ENCODE measurements around the gene EPHA7.

DNA sequence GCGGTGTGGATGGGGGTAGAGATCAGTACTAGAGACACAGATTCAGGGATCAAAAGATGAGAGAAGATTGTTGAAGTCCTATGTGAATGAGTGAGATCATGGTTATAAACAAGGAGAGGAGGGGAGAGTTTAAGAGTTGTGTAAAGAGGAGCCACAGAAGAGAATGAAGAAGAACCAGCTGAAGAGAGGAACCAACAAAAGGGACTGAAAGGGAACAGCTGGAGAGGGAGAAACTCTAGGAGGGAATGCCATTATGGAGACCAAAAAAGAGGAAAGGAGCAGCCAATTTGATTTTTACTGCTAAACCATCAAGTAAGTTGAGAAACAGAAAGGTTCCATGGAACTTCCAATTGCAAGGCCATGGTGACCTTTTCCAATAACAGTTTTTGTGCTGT lies 105.5 kb upstream of the CNR1 start:
- RRBS: no CpG with 5 or more reads among the region's 1 CpG

GRCh38 chr6:88365226-88365688 lies 199.1 kb upstream of the CNR1 start:
- RRBS: no CpG with 5 or more reads among the region's 3 CpGs

GRCh38 chr6:88612528-88613111 lies 350.8 kb downstream of the RNGTT start:
- RRBS: no CpG with 5 or more reads among the region's 8 CpGs

- RRBS: no CpG with 5 or more reads among the region's 3 CpGs
Observed at GRCh38 chr6:88840731-88841526, 122.5 kb downstream of the RNGTT start.

- RRBS: no CpG with 5 or more reads among the region's 1 CpG
Observed at GRCh38 chr6:88873172-88873524, 90.3 kb downstream of the RNGTT start.

GRCh38 chr6:89065497-89065978 lies 15.0 kb upstream of the PNRC1 start:
- RRBS: no CpG with 5 or more reads among the region's 5 CpGs

- RRBS: no CpG with 5 or more reads among the region's 3 CpGs
Observed at GRCh38 chr6:89084962-89085212, 4.3 kb downstream of the PNRC1 start.

DNA sequence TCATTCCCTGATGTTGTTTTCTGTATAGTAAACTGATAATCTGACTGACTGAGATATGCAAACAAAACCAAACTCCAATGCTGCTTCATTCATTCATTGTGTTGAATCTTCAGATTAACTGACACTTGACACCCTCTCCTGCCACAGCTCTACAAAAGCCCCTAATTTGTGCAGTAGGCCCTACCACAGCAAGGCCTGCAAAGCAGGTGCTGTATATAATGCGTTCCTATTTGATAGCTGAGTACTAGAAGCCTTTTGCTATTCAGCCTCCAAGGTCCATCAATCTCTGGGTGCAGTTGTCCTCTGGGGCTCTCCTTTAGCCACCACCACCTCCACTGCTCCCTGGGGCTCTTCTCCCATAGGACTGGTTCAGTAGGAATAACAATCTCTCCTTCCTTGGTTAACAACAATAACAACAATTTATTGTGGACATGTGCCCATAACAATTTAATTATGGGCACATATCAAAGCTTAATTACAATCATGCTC lies 1.6 kb upstream of the UBE2J1 start:
- RRBS: no CpG with 5 or more reads among the region's 1 CpG

DNA sequence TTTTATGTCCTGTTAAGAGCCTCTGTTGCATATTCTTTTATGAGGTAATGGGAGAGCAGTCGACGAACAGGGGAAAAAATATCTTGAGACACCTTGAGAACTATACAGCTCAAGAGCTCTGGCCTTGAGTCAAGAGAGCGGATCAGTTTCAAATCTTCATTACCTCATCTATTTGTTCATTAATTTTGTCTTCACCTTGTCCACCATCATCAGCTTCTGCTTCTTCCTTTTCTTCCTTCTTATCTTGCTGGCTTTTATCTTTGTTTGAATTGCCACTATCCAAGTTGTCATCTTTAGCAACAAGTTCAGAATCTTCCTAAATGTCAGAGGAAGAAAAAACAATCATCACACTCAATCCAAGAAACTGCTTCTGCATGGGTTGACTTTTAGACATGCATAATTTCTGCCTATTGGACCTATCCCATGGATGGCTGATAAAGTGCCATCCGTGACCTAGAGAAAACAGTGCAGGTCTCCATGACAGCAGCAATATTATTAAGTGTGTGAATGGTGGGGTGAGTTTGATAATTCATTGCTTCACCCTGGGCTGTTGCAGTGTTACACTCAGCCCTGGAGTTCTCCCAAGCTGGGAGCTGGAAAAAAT lies 23.5 kb upstream of the LYRM2 start:
- RRBS: no CpG with 5 or more reads among the region's 4 CpGs

DNA sequence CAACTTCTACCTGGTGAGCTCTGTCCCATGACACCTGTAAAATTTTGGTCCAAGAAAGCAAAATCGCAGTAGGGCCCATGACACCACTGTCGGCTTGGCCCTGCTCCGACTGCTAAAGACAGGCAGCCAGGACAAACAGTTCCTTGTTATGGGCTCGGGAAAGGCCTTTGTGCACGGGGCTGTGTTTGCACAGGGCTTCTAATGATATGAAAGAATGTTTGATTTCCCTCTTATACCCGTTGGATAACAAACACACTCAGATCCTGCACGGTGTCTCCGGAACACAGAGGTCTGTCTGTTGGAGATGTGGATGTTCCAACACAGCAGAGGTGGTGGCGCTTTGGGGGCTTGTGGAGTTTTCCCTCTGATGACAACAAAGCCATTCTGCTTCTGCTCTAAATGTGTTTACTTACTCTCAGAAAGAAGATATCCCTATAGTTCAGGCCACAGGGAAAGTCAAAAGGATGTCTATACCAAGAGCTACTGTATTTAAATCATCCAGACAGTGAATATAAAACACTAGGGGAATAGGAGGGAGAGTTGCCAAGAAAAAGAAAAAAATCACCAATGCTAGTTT lies 47.2 kb downstream of the GJA10 start:
- RRBS: no CpG with 5 or more reads among the region's 9 CpGs

DNA sequence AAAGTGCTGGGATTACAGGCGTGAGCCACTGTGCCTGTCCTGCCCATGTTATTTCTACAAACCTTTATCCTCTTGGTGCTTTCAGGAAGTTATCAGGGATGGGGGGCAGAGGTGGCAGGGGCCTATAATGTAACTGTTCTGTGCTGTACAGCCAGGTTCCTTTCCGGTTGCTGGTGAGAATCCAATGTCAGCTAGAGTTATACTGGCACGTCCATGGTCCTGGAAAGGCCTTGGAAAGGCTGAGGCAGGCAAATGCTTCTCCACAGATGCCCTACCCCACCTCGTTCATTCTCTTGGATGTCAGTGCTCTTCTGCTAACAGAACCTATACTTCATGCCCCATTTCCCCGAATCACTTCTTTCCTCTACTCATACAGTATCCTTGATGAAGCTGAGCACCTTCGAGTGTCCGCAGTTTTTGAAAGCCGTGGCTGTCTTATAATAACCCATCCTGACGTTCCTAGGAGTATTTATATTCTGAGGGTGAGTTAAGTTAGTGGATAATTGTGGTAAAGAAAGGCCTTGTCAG lies 153.0 kb downstream of the GJA10 start:
- RRBS: no CpG with 5 or more reads among the region's 9 CpGs

GRCh38 chr6:90233801-90234396 lies 62.7 kb downstream of the BACH2 start:
- RRBS: no CpG with 5 or more reads among the region's 9 CpGs

DNA sequence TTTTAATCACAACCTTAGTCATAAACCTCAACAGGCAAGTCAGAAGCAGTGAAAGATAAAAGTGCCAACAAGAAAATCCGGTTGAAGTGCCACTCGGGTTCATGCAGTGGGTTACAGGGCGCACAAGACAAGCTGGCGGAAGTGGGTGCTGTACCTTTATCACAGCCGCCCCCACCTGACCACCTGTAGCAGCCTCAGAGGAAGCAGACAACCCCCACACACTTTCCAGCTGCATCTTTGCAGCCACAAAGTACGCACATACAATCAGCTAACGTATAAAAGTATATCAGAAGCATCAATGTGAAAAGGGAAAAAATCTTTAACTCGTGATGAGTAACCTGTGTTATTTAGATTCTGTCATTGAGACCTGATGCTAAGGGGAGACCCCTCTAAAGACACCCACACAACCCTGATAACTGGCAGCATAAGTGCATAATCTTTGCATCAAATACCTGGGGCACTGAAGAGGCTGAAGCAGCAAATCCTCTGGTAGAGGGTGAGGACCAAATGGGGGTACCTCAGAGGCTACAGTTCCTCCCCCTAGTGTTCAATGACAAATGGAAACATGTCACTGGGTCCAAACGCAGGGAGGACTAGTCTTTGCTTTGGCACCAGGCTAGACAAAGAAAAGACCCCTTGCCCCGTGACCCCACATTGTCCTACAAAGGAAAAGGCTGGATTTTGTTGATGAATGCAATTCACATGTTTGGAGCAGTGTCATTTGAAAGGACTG lies 22.1 kb downstream of the BACH2 start:
- RRBS: no CpG with 5 or more reads among the region's 10 CpGs

DNA sequence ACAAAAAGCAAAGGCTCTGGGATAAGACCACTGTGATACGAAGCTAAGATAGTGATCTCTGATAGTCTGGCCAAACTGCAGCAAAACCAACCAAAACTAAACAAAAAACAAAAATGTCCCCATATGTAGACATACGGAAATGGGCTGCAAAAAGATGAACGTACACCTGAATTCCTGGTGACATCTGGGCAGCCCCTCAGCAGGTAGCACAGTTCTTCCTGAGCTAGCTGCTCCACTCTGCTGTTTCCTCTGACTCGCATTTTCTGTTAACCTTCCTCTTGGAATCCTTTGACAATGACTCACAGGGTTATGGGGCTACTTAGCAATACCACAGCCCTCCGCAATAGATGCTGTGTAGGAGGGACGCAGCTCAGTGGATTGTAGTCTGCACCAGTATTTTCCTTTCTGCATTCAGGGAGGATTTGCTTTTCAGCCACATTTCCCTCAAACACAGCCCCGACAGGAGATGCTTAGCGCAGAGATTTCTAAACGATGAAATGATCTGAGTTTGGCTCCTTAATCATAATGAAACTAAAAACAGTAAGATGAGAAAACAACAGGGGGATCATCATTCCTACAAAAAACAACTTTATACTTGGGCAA lies 12.4 kb downstream of the BACH2 start:
- RRBS: no CpG with 5 or more reads among the region's 9 CpGs

GRCh38 chr6:90293798-90294307 lies 2.8 kb downstream of the BACH2 start:
- RRBS: no CpG with 5 or more reads among the region's 2 CpGs

DNA sequence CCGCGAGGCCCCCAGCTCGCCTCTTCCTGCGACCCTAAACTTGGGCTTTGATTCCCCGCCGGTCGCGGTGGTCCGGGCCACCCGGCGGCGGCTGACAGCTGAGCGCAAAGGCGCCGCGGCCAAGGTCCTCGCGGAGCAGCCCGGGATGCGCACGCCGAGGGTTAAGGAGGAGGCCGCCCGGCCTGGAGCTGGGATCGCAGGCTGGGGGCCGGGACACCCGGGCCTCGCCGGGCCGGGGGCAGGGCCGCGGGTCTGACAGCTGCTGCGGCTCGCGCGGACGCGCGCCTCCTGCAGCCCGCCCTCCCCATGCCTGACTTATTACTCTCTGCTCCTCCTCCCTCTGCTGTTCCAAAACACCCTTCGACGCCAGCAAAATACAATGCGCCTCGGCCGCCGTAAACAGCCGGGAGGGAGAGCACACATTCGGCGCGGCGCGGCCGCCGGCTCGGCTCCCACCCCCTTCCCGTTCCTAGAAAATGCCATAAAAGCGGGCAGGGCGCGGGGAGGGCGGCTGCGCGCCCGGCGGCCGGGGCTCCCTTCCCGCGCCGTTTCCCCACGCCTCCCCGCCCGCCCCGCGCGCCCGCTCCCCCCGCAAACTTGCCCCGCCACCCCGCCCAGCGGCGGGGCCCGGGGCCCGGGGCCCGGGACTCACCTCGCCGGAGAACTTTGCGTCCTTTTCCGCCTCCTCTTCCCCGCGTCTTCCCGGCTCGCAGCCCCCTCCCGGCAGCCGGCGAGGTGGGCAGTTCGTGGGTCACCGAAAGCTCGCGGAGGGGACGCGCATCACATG lies 622 bp downstream of the BACH2 start:
- RRBS: 2% methylated on average over 45 of the region's 100 CpGs

DNA sequence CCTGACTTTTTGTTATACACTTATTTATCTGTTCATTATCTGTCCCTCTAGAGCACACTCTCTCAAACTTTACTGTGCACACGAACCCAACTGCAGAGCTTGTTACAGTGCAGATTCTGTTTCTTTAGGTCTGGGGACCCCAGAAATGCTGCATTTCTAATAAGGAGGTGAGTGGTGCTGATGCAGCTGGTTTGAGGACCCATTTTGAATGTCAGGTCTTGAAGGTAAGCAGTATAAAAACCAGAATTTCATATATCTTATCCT lies 142.6 kb upstream of the BACH2 start:
- RRBS: no CpG with 5 or more reads among the region's 1 CpG

- RRBS: no CpG with 5 or more reads among the region's 12 CpGs
Observed at GRCh38 chr6:91052985-91053563, 466.2 kb upstream of the MAP3K7 start.

- RRBS: 2% methylated on average over 8 of the region's 26 CpGs
Observed at GRCh38 chr6:93419228-93419709, at the start of gene EPHA7. Gene EPHA7, minus strand, starts transcription at chr6:93419559.

DNA sequence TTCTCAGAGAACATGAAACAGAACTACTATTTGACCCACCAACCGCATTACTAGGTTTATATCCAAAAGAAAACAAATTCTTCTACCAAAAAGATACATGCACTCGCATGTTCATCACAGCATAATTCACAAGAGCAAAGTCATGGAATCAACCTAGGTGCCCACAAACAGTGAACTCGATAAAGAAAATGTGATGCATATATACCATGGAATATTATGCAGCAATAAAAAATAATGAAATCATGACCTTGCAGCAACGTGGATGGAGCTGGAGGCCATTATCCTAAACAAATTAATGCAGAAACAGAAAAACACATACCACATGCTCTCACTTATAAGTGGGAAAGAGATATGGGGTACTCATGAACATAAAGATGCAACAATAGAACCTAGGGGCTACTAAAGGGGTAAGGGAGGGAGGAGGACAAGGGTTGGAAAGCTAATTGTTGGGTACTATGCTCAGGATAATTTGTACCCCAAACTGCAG lies 963.7 kb upstream of the MANEA start:
- RRBS: no CpG with 5 or more reads among the region's 4 CpGs